ENCODE measurements around a stretch of chr5.

DNA sequence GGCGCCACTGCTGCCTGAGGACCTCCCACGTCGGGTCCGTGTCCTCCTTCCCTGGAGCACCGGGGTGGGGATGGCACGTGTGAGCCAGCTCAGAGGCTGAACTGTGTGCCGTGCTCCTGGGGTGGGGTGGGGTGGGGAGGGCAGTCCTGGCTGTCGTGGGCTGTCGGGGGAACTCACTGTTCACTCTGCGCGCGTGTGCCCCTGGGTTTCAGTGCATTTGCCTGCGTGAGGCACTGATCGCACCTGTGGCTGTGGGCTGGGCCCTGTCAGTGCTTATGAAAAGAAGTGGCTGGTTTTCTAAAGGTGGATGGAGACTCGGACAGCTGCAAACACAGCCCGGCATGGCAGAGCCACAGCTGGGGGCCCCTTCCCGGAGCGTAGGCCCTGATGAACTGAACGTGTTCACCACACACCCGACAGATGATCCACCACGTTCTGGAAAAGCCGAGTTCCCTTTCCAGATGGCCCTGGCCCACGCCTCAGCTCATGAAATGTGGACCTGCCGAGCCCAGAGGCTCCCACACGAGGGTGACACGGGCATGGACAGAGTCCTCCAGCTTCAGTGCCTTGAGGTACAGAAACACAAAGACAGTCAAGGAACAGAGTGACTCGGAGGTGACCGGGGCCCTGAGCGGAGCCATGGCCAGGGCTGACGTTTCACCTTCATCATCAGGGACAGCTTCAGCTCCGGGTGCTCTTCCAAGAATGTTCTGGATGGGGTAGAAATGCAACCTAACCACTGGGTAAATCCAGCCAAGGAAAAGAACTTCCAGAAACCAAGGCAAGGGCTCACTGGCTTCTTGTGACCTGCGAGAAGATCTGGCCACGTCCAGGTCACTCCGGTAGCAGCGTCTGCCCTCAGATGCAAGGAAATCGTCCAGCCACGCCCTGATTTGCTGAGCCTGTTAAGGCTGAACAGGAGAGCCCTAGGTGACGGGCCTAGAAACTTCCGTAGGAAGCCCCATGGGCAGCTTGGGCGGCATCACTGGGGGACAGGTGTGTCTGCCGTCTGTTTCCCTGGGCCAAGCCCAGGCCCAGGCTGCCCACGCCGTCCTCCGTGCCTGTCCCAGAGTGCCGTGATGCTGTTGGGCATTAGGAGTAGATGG, 43.0 kb downstream of the NKD2 start:
- PRO-cap = no peak

- PRO-cap = no peak
Measured at GRCh38 chr5:1063839-1065130, 47.6 kb downstream of the SLC12A7 start.

DNA sequence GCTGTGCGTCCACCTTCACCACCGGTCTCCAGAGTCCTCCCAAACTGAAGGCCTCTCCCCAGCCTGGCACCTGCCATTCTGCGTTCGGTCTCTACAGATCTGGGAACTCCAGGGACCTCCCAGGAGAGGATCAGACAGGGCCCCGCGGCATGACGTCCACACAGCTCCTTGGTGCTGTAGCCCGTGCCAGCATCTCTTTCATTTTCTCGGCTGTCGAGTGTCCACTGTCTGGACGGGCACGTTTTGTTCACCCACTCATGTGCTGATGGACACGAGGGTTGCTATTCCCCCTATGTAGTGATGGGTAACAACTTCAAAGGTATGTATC, 10.7 kb upstream of the SLC12A7 start:
- PRO-cap = no peak

DNA sequence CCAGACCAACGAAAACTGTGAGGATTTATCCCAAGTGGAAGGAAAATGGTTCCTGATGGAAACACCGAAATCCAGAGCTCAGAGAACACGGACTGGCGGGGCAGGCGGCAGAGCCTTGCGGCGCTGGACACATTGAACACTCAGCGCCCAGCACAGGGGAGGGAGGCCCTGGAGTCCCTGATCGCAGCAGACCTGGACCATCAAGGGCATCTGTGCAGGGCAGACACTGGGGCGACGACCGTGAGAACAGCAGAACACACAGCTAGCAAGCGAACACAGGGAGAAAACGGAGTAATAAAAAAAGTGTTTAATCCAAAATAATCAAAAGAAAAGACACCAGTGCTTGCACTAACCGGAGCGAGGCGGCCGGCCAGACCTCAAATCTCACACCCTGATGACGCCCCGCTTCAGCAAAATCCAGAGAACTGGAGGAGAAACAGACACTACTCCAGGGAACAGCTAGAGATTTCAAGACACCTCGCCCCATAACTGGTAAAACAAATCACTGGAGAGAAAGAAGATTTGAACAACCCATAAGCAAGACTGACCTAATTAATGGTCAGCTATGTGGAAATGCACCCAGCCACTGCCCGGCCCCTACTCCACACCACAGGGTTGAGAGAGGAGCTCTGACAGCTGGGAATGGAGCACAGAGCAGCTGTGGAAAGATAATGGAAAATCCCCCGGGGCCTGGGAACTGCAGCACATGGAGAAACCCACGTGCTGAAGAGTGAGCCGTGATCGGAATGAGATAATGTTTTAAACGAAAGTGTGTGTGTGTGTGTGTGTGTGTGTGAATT, 12.8 kb upstream of the SLC12A7 start:
- PRO-cap = no peak

- PRO-cap = no peak
Measured at GRCh38 chr5:1127761-1128581, 16.1 kb upstream of the SLC12A7 start.

GRCh38 chr5:1153286-1153929, 41.5 kb upstream of the SLC12A7 start:
- PRO-cap = no peak

DNA sequence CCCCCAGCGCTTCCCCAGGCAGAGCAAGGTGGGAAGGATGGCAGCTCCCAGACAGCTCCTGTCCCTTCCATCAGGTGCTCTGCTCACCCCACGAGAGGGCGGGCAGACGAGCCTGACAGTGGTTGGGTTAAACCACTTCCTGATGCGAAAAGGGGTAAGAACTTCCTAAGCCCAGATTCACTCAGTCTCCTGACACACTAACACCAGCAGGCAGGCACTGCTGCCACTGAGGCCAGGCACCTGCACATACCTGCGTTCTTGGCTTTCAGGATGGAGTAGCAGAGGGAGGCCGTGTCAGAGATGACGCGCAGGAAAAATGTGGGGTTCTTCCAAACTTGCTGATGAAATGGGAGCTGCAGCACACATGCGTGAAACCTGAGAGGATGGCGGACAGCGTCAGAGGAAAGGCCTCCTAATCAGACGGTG, 29.9 kb downstream of the SLC6A18 start:
- PRO-cap = no peak

DNA sequence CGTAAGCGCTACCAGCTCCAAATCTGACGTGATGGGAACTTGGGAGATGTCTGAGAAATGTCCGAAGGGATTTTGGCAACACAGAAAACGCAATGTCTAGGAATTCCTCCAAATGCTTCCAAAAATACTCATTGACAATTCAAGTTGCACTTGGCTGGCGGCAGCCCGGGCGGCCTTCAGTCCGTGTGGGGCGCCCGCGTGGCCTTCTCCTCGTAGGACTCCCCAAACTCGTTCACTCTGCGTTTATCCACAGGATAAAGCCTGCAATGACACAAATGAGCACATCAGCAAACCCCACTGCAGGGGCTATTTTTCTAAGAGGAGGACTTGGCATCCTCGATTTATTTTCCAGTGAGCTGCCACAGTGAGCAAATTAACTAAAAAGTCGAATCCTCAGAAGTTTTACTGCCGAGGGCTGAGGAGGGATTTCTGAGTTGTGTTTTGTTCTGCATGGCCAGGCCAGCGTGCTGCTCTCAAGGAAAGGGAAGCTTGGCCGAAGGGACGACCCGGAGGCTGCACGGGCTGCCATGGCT, 23.4 kb upstream of the TERT start:
- PRO-cap = no peak

DNA sequence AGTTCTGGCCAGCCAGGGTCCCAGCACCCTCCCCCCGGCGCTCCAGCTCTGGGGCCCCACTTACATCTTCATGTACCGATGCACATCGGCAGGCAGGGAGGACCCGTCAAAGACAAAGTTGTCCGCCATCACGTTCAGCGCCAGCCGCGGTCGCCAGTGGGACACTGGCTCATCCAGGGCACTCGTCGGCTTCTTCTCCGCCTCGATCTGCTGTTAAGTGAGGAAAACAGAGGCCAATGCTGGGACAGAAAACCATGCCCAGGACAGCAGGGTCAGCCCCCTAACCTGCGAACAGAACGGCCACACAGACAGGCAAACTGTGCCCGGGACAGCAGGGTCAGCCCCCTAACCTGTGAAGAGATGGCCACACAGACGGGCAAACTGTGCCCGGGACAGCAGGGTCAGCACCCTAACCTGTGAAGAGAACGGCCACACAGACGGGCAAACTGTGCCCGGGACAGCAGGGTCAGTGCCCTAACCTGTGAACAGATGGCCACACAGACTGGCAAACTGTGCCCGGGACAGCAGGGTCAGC, 6.0 kb downstream of the CLPTM1L start:
- PRO-cap = no peak

DNA sequence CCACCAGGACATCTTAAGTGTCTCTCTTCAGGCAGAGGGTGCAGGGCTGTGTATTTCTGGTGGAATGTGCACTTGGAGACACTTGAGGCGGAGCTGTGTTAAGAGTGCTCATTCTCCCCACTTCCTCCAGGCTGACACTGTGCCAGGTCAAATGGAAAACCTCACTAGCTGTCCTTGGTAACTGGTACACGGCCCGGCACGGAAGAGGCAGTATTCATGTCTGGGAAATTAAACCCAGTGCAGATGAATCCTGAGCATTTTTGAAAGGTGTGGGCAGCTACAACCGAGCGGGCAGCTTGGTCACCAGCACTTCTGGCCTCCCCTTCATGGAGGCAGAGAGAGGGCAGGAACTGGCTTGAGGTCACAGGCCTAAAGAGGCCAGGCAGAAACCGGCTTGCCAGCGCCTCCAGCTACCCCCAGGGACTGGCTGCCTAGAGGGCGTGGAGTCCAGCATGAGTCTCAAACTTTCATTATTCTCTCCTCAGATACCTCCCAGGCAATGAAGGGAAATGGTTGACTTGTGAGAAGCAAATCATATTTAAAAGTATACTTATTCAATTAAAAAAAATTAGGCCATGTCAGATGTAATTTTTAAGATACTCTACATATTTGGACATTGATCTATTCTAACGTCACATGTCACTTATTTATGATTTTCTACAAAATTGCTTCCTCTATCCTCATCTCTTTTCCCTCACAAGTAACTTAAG, 1.5 kb downstream of the CLPTM1L start:
- PRO-cap = no peak

GRCh38 chr5:1385505-1386816, 41.1 kb upstream of the CLPTM1L start:
- PRO-cap = unidirectional peak, plus-strand start at chr5:1385994; unidirectional peak, minus-strand start at chr5:1386399; unidirectional peak, minus-strand start at chr5:1386615

- PRO-cap = no peak
Measured at GRCh38 chr5:1462029-1462986, 17.1 kb upstream of the SLC6A3 start.

DNA sequence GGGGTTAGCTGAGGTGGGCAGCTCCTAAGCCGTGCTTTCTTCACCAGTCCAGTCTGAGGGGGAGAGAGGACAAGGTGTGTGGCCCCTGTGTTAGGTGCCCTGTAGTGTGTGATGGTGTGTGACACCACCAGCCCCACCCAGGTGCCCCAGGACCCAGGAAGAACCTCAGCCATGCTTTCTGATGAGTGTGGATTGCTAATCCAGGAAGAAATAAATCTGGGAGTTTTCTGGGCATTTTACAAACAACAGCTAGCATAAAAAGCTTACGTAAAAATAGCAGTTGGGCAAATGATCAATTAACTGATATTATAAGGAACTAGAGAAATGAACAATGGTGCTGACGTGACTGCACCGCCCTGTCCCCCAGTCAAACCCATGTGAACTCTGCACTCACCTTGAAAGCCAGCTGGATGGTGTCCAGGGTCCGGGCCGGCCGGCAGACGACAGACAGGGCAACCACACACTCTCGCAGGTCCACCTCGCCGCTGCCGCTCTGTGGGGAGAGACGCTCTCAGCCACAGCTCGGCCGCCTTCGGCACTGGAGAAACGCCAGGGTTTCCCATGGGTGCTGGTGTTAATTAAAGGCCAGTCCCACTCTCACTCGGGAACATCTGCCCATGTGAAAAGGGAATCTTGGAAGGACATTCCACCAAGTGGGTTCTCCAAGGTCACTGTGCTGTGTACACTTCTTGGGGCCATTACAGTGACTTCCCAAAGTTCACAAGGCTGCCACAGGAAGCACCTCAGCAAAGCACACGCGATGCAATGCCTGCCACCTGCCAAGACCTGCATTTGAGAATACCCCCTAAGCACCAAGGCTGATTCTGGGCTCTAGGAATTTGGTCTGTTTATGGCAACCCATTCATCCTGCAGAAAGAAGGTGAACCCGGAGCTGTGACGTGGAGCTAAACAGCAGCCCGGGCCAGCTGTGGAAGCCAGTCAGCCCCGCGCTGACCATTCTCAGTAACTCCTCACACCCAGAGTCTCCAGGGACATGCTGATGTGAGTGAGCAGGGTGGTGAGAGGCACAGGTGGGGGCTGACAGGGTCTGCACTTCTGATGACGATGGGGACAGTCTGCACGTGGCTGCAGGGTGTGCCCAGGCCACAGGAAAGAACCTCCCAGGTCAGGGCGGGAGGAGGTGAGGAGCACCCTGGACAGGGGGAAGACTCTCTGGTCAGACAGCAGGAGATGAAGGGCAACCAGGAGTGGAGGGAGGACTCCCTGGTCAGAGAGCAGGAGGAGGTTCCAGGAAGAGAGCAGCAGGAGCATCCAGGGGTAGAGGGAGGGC, 25.6 kb upstream of the SLC6A3 start:
- PRO-cap = no peak

DNA sequence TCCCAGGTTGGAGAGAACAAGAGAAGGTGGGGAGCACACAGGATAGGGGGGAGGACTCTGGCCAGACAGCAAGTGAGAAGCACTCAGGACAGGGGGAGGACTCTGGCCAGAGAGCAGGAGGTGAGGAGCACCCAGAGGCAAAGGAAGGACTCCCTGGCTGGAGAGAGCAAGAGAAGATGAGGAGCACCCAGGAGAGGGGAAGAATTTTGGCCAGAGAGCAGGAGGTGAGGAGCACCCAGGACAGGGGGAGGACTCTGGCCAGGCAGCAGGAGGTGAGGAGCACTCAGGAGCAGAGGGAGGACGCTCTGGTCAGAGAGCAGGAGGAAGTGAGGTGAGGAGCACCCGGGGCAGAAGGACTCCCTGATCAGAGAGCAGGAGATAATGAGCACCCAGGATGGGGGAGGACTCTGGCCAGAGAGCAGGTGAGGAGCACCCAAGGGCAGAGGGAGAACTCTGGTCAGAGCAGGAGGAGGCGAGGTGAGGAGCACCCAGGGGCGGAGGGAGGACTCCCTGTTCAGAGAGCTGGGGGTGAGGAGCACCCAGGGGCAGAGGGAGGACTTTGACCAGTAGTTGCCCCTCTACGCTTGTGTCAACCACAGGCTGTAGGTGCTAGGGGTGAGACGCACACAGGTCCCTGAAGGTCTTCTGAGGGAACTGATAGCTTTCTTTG, 26.6 kb upstream of the SLC6A3 start:
- PRO-cap = no peak

- PRO-cap = bidirectional peak, plus-strand start at chr5:1484896, minus-strand start at chr5:1484796
Measured at GRCh38 chr5:1484559-1484955, 39.2 kb downstream of the LPCAT1 start.

- PRO-cap = no peak
Measured at GRCh38 chr5:1508443-1508646, 15.4 kb downstream of the LPCAT1 start.

DNA sequence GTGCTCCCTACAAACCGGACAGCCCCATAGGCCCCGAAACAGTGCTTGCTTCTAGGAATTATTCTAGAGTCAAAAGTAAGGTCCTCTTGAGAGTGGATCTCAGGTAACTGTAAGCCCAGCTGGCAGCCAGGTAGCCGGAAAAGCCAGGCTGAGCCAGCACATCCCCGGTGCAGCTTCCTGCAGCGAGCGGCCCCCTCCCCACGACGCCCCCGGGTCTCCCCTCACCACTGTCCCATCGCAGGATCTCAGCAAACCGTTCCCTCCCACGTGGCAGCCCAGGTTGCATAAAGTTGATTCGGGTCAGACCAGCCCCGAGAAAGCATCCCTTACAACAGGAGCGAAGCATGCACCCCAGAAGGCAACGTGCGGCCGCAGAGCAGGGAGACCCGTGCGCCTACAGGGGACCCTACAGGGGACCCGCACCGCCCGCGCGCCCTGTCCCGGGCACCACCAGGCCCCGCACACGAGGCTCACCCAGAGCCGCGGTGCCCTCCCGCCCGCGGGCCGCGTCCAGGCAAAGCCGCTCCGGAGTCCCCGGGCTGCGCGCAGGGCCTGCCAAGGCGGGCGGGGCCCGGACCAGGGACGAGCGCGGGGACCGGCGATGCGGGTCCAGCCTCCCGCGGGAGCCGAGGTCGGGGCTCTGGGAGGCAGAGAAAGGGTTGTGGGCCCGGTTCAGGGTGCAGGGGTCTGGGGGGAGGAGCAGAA, 880 bp downstream of the LPCAT1 start:
- PRO-cap = no peak

DNA sequence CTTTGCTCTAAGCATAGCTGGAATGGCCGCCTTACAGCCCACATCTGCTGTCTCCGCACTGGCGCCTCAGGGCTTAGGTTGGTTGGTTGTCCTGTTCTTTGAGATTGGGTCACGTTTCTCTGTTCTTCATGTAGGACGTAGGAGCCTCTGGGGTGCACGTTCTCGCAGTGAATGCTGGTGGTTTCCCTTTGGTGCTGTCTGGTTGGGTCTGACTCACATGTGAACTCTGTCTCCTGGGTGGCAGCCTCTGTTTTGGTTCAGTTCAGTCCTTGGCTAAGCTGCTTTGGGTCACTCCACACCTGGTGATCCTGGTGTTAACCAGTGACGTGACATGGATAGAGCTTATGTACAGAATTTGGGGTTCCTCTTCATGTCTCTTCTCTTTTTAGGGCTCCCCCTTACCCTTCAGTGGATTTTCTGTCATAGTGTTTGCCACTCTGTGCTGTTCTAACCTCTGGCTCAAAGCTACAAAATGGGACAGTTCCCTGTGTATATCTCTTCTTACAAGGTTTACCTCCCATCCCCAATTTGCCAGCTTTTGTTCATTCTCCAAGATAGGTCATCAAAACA, 12.6 kb upstream of the LPCAT1 start:
- PRO-cap = no peak

- PRO-cap = no peak
Measured at GRCh38 chr5:1567989-1568699, 44.4 kb upstream of the LPCAT1 start.

- PRO-cap = no peak
Measured at GRCh38 chr5:1800127-1800313, 383 bp upstream of the MRPL36 start.

Measured in SP-49 (cell line).